Body of pancreas (tissue), 2 donors: ENCODE measurements around the genes FAM124A and ATP7B.

GRCh38 chr13:49792918-49793109 is 332 bp upstream of the KPNA3 start:
- PRO-cap: bidirectional peak, plus-strand start at chr13:49793188, minus-strand start at chr13:49793025
- RAMPAGE, long total RNA, 2 experiments: no peak in any of the 2 experiments

DNA sequence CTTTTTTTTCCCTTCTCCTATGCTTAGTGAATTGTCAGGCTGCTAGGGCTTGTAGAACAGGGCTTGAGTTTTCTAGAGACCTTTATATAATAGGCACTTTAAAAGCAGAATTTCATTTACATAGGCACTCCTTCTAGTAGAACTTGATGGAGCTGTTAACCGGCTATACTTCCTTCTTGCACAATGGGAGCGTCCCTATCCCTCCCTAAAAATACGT is 1.1 kb downstream of the TRIM13 start:
- PRO-cap: no peak
- RAMPAGE, long total RNA, 2 experiments: no peak in any of the 2 experiments

- PRO-cap: no peak
- RAMPAGE, long total RNA, 2 experiments: no peak in any of the 2 experiments
Observed at GRCh38 chr13:50152269-50152765, 137.1 kb downstream of the KCNRG start.

DNA sequence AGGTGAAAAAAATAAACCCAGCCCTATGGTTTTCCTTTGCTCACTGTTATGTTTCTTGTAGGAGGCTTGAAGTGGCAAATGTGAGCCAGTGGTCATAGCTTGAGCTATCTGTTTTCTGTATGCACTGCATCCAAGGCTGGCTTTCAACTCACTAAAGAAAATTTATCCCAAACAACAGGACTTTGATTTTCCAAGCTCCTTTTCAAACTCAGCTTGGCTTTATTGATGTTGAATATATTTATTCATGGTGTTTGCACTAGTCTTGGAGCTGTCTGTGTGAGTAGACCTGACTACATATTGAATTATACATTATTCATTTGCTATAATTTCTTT is 240.6 kb downstream of the KCNRG start:
- PRO-cap: no peak
- RAMPAGE, long total RNA, 2 experiments: no peak in any of the 2 experiments

- PRO-cap: no peak
- RAMPAGE, long total RNA, 2 experiments: no peak in any of the 2 experiments
Observed at GRCh38 chr13:50403083-50403790, 388.0 kb downstream of the KCNRG start.

DNA sequence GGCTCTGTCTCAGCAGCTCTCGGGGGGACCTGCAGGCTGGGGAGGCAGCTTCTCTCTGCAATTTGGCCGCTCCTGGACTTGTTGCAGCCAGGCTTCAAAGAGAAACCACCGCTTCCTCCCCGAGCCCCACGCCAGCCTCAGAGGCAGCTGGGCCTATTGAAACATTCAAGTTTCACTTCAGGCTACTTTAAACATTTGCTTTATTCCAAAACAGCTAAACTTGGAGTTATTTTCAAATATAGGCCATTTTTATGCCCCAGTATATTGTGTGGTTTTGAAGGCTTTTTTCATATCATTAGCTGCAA is 330.9 kb downstream of the DLEU7 start:
- PRO-cap: no peak
- RAMPAGE, long total RNA, 2 experiments: no peak in any of the 2 experiments

DNA sequence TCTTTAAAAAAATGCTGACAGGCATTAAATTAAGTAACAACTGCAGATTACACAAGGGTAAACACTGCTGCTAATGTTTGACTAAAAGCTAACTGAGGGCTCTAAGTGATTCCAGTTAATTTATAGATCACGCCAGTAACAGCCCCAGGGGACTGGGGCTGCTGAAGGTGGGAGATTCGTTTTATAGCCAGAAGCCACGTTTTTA is 321.7 kb downstream of the DLEU7 start:
- PRO-cap: no peak
- RAMPAGE, long total RNA, 2 experiments: no peak in any of the 2 experiments

DNA sequence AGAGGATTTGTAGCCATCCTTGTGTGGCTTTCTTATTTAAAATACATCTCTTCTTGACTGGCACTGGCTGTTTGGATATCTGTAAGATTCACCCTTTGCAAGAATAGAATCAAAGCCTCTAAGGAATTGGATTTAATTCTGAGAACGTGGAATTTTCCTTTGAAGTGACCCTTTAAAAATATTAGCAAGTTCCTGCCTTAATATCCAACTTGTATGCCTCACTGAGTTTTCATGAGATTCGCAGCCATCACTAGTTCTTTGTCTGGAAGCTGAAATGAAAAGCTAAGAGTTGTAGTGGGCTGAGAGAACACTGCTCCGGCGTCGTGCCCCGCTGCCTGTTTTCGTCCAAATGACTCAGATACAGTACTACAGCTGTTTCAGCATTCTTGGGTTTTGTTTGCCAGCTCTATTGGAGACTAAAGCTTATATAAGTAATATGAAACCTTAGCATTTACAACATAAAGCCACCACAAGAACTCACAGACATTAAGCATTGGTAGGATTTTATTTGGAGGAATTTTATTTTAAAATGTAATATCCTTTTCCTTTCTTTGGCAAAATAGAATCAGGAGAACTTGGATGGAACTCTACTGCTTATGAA is 299.8 kb downstream of the DLEU7 start:
- PRO-cap: no peak
- RAMPAGE, long total RNA, 2 experiments: no peak in any of the 2 experiments

DNA sequence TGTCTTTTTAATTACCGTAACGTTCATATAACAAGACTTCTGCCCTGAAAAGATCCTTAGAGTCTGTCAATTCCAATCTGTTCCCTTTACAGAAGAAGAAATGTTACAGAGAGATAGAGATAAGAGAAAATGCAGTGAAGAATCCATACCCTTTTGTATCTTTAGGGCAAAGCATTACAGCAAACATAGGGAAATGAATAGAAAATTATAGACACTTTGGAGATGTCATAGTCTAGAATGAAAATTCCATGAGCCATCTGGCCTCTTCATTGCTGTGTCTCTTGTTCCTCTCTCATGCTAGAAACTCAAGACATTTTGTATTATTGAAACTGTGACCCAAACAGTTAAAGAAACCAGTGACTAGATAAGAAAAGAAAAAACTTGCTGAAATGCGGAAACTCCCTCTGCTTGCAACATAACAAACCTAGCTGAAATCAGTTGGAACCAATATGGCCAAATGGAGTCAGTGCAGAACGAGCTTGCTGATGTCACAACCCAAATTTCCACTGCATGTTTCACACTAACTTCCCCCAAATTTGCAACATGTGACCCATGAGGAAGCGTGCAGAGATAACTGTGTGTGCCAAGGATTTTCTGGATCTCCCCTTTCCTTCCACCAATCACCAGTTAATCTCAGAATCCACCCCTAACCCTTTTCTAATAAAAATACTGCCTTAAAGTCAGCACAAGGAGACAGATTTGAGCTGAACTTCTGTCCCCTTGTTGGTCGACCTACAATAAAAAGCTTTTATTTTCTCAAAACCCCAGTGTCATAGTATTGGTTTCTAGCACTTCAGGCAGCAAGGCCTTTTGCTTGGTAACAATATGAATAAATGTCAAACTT is 208.0 kb downstream of the DLEU7 start:
- PRO-cap: no peak
- RAMPAGE, long total RNA, 2 experiments: no peak in any of the 2 experiments

DNA sequence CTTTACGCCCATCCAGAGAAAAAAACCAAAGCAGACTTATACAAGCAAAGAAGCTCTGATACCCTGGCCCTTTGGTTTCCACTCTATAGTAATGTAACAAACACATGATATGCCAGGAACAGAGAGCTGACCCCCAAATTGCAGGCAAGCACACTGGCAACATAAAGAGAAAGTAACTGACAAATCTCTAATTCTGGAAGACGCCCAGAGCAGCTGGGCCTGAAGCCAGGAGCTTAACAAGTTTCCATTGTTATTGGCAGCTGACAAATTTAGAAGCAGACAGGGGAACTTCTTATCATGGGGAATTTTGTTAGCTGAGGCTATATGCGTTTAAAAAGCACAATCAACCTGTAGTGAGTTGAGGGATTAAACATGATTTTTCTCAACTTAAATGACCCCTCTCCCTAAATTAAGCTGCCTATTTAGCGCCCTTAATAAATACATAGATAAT is 158.0 kb downstream of the DLEU7 start:
- PRO-cap: no peak
- RAMPAGE, long total RNA, 2 experiments: no peak in any of the 2 experiments

- PRO-cap: no peak
- RAMPAGE, long total RNA, 2 experiments: no peak in any of the 2 experiments
Observed at GRCh38 chr13:50974121-50974429, 64.5 kb downstream of the RNASEH2B start.

DNA sequence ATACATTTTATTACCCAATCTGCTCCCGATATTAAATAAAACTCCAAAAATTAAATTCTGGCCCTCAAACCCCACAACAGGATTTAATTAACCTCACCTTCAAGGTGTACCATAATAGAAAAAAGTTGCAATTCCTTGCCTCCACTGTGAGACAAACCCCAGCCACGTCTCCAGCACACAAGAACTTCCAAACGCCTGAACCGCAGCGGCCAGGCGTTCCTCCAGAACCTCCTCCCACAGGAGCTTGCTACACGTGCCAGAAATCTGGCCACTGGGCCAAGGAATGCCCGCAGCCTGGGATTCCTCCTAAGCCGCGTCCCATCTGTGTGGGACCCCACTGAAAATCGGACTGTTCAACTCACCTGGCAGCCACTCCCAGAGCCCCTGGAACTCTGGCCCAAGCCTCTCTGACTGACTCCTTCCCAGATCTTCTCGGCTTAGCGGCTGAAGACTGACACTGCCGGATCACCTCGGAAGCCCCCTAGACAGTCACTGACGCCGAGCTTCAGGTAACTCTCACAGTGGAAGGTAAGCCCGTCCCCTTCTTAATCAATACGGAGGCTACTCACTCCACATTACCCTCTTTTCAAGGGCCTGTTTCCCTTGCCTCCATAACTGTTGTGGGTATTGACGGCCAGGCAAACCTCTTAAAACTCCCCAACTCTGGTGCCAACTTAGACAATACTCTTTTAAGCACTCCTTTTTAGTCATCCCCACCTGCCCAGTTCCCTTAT is 50.1 kb upstream of the FAM124A start:
- PRO-cap: no peak
- RAMPAGE, long total RNA, 2 experiments: no peak in any of the 2 experiments

DNA sequence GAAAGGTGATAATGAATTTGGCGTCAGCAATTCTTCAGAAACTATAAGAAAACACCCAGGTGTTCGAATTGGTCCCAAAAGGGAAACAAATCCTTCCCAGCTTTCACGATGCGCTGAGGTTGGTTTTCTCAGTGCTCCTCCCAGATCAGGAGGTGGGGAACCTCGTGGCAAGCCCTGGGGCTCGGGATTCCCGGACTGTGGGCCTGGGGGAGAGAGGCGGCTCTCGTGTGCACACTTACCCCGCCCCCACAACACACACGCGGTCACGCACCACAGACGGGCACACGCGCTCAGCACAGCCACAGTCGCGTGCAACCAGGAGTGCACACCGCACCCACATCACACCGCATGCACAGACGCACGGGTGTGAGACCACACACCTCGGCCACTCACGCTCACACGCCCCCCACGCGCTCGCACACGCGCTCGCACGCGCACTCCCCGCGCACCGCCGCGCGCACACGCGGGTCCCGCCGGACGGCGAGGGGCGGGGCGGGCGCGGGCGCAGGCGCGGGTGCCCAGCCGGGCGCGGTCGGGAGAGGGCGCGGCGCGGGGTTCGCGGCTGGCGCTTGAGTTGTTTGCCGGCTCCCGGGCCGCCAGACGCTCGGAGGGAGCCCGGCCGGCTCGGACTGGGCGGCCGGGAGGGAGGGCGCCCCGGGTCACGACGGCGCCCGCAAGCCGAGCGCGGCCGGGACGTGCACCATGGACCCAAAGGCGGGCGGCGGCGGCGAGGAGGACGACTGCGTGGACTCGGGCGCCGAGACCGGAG is at the start of gene FAM124A:
Gene FAM124A (plus strand): TSS at position 599 of the 769 bp plus-strand sequence.
- PRO-cap: unidirectional peak, plus-strand start at position 599 of the sequence
- RAMPAGE, long total RNA, 2 experiments: no peak in any of the 2 experiments

GRCh38 chr13:51303079-51303721 is 36.3 kb upstream of the SERPINE3 start:
- PRO-cap: no peak
- RAMPAGE, long total RNA, 2 experiments: no peak in any of the 2 experiments

DNA sequence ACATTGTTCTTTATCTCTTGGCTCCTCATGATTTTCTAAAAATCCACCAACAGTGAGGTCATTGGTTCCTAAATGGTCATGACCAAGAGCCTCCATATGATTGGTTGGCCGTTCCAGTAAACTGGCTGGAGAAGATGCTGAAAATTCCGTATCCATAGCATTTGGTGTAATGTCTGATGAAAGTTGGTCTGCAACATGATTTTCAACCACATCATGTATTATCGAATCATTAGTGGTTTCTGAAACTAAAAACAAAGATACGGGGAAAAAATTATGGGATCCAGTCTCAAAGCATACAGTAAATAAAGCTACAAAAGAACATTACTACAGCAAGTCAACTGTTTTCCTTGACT is 29.6 kb downstream of the SERPINE3 start:
- PRO-cap: no peak
- RAMPAGE, long total RNA, 2 experiments: no peak in any of the 2 experiments

DNA sequence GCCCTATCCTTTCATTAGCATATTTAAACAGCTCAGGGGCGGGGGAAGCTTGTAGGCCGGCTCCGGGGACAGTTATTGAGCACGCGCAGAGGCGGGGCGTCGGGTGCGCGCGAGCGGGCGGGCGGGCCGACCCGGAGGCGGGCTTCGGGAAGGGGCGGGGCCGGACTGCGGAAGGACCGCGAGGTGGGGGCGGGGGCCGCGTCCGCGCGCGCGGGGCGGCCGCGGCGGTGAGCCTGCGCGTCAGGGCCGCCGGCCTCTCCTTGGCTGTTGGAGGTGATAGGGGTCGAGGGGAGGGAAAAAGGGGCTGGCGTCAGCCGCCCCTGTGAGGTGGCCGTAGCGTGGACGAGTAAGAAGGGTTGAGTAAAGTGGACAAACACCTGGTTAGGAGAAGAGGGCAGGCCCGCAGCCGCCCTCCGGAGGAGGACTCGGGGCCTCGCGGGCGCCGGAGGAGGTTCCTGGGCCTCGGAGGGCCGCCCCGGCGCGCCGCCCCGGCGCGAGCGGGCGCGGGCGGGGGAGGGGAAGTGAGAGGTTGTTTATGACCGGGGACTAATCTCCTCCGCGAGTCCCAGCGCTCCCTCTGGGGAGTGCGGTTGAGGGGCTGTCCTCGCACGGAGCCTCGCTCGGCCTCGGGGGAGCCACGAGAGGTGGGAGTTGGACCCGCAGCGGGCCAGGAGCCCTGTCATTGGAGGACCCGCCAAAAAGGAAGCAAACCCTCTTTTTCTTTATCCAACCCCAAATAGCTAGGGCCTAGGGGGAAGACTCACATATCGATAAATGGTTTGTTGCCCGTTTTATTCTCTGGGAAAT is 513 bp upstream of the INTS6 start:
- PRO-cap: bidirectional peak, plus-strand start at position 201 of the sequence, minus-strand start outside the sequence; bidirectional peak, plus-strand start at position 423 of the sequence, minus-strand start at position 457 of the sequence
- RAMPAGE, long total RNA, 2 experiments: start-site peak on the plus strand in 2 of 2 experiments, centred at positions 207 to 224 of the sequence, 18 to 39 reads per replicate

- PRO-cap: no peak
- RAMPAGE, long total RNA, 2 experiments: no peak in any of the 2 experiments
Observed at GRCh38 chr13:51827158-51827790, 17.7 kb downstream of the TMEM272 start.

DNA sequence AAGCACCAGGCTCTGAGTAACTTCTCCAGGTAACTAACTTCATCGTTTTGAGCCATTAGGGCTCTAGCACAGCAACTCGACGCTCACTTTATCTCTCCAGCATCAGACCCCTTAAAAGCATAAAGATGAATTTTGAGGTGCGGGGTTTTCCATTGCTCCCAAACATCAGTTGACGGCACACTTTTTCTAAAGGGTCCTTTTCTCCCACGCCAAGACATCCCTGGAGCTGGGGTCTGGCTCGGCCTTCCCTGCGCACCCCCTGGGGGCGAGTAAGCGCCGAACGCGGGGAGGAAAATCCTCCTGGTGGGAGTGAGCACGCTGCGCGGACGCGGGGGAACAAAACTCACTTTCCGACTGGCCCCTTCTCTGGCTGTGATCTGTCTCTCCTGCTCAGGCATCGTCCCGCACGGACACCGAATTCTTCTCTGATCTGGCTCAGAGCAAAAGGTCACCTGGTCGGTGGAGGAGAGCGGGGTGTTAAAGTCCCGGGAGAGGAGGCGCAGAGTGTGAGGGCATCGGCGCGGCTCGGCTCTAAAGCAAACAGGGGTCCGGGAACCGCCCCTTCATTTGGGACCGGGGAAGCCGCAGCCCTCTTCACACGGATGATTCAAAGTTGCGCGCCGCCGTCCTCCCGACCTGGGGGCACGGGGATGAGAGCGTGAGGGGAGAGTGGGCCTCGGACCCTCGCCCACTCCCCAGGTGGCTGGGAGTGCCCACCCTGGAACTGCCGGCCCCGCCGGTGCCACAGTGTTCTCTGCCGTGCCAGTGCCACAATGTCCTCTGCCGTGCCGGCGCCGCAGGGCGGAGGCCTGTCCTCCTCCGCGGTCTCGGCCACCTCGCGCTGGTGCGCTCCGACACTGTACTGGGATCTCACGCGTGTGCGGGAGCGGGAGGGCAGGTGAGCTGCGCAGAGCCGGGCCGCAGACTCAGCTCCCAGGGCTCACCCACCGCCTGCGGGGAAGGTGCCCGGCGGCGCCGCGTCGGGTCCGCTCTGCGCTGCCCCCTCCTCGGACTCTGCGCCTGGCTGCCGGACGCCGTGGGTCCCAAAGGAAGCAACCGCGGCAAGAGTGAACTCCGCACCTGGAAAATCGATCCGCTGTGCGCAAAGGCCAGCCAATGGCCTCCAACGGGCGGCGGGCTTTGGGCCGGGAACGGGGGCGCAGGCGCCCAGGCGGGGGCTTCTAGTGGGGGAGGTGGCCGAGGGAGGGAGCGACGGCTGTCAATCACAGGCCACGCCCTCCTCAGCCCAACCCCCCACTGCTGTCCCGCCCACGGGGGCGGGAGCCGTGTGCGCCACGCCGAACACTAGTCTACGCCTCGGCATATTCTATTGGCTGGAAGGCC is at the start of gene ATP7B:
Gene ATP7B (minus strand): TSS at position 511 of the 1,344 bp plus-strand sequence.
- PRO-cap: bidirectional peak, plus-strand start at position 773 of the sequence, minus-strand start at position 756 of the sequence; bidirectional peak, plus-strand start at position 862 of the sequence, minus-strand start at position 864 of the sequence; unidirectional peak, minus-strand start at position 928 of the sequence; unidirectional peak, minus-strand start at position 1,016 of the sequence
- RAMPAGE, long total RNA, 2 experiments: start-site peak on the minus strand in 1 of 2 experiments, centred at position 1,194 of the sequence, 11 reads per replicate

DNA sequence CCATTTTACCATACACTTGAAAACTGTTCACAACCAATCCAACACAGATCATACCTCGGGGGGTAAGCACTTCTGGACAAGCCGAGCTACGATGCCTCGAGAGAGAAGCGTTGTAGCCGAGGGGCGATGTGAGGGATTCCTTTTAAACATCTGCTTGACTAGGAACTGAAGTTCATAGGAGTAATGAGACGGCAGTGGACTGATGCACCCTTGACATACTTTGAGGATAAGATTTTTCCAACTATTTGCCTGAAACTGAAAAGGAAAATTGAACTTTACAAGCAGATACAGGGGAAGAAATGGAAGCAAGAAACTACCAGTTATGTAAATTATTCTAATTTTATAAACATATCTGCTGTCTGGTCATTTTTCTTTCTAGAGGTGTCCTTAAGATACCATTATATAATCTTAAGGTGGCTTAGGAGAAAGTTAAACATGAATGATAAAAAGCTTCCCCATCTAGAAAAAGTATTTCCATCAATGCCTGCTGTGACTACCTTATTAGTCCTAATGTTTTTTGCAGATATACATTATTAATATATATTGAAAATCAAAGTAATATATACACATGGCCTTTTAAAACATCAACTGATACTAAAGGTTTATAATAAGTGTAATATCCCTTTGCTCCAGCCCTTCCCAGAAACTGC is 14.6 kb downstream of the NEK3 start:
- PRO-cap: no peak
- RAMPAGE, long total RNA, 2 experiments: no peak in any of the 2 experiments

GRCh38 chr13:52193329-52193911 is 34.0 kb upstream of the NEK3 start:
- PRO-cap: no peak
- RAMPAGE, long total RNA, 2 experiments: no peak in any of the 2 experiments